A549 (cell line): Measurements from ENCODE around the genes ENSG00000236543 and TMEM250.

DNA sequence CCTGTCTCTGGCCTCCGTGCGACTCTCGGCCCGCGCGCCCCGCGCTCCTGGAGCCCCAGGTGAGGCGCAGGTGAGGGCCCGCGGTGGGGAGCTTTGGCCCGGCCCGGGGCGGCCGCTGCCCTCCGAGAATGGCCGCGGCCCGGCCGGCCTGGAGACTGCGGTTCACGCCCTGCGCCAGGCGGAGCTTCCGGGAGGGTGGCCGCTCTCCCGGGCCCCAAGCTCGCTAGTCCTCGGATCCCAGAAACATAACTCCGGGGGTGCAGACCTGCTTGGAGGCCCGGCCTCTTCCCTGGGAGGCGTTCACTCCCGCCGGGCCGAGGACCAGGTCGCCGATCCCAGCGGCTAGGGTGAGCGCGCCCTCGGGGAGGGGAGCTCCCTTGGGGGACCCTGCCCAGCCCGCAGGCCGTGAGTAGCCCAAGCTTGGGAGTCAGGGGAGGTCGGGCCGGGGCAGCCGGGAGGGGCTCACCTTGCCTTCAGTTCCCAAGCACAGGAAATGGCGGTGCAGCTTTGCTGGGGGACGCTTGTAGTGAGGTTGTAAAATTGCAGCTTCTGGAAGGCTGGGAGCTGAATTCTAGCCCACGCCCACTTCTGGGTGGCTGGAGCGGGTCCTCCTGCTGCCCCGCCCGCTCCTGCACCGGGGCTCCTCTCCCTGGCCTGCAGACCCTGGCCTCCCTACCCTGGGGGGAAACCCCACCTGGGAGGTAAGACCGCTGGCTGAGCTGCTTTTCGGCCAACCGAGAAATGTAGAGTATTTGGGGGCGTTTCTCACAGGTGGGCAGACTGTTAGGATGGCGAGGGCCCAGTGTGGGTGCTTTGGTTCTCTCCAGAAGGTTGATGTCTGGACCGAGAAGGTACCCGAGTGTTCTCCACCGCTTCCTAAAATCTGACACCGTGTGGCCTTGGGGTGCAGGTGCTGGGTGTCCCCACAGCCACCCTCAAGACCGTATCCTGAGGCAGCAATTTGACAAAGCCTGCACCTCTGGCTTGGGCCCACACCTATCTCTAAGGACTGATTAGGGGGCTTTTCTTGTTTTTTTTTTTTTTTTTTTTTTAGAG, 953 bp downstream of the PPP1R26 start:
- PRO-cap = unidirectional peak, minus-strand start at position 151 of the sequence; unidirectional peak, minus-strand start at position 494 of the sequence
CAGE:
- cytosol, long polyA plus RNA = no peak
- long polyA plus RNA = no peak
- nucleus, long polyA plus RNA = no peak

DNA sequence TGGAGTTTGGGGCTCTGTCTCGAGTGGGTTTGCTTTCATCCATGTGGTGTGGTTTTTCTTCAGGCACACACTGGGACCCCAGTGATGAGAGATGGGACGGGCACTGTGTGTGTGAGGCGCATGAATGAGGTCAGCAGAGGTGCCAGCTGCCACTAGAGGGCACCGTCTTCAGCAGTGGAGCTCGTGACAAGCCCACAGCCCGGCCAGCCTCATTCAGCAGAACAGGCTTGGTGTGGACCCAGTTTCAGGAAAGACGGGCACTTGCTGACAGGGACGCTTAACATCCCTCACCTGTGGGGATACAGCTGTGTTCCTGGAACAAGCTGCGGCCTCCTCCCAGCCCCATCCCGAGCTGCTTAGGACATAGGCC, 4.2 kb downstream of the MRPS2 start:
- PRO-cap = no peak
CAGE:
- cytosol, long polyA plus RNA = no peak
- long polyA plus RNA = no peak
- nucleus, long polyA plus RNA = no peak

DNA sequence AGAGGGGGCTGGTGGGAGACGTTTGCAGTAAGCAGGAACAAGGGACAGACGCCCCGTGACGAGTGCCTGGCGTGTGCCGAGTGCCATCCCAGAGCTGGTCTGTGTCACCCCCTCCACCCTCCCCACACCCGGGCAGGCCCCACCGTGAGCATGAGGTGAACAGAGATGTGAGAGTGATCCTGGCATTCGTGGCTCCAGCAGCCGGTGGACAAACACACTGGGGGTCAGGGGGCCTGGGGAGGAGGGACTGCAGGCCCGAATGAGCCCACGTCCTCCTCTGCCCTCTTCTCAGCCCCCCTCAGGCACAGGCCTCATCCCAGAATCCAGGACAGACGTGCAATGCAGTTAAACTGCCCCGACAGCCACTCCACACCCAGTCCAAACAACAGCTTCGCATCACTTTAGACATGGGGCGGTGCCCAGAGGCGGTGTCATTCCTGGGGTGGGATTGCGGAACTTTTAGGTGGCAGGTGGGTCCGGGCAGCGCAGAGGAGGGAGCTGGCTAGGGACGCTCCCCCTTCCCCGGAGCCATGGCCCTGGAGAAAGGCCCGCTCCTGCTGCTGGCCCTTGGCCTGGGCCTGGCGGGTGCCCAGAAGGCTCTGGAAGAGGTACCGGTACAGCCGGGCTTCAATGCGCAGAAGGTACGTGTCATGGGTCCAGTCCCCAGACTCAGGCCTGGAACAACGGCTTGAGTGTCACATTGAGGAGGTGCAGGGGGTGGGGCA, at the start of gene ENSG00000236543:
TSS of gene ENSG00000236543 (plus strand) at position 474 of the 725 bp plus-strand sequence.
- PRO-cap = no peak
CAGE:
- cytosol, long polyA plus RNA = no peak
- long polyA plus RNA = no peak
- nucleus, long polyA plus RNA = no peak

GRCh38 chr9:135906047-135906262, 1.4 kb downstream of the CAMSAP1 start:
- PRO-cap = no peak
CAGE:
- cytosol, long polyA plus RNA = no peak
- long polyA plus RNA = no peak
- nucleus, long polyA plus RNA = no peak

DNA sequence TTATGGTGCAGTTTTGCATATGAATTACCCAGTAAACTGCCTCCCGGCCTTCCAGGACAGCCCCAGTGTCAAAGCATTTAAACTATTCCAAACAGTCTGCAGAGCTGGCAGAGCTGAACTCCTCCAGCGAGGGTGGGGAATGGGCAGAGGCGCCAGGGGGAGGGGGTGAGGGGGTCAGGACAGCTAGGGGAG, 42.9 kb downstream of the NACC2 start:
- PRO-cap = no peak
CAGE:
- cytosol, long polyA plus RNA = no peak
- long polyA plus RNA = no peak
- nucleus, long polyA plus RNA = no peak

DNA sequence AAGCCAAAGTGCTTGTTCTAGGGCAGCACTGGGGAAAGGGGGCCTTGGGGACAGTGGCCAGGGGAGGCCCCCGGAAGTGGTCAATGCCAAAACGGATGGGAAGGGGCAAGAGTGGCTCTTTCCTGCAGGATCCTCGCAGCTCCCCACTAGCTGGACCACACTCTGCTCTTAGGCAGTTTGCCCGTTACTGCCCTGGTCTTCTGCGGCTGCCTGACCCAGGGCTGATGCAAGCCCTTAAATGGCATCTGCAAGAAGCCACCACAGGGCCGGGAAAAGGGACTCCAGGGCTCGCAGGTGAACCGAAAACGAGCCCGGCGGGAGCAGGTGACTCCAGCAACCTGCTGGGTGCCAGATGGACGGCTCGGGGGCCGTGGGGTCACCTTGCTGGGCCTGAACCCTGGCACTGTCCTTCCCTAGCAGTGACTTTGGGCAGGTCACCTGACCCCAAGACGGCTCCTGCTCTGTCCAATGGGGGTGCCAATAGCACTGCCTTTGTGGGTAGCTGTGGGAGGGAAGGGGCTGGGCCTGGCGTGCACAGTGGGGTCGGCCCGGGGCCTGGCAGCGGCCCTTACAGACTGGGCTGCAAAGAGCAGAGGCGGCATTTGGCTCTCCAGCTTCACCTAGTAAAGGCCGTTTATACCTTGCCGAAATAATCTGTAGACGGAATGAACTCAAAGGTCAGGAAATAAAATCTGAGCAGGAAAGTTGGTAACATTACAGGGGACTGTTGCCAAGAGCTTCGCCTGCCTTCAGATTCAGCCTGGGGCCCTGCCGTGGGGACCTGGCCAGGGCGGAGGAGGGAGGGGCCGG, 1.2 kb downstream of the TMEM250 start:
- PRO-cap = no peak
CAGE:
- cytosol, long polyA plus RNA = no peak
- long polyA plus RNA = no peak
- nucleus, long polyA plus RNA = no peak

DNA sequence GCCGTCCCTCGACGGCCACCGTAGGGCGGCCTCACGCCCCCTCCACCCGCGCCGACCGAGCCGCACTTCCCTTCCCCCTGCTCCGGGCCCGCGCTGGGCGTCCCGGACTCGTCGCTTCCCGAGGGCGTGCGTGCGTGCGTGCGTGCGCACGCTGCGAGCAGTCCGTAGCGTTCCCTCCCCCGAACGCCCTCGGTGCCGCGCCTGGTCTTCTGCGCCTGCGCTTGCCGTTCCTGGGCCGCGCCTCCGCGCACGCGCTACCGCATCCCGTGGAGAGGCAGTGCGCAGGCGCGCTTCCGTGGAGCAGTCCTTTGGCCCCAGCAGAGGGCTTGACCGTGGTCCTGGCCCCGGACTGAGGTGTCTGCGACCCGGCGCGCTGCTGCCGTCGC, at the start of gene TMEM250:
TSS of gene TMEM250 (minus strand) at position 132 of the 386 bp plus-strand sequence.
- PRO-cap = bidirectional peak, plus-strand start at position 277 of the sequence, minus-strand start at position 111 of the sequence
CAGE:
- cytosol, long polyA plus RNA = start-site peak on the plus strand centred at position 268 of the sequence, 41 bp wide, 63 and 28 reads in 2 replicates
- long polyA plus RNA = no peak
- nucleus, long polyA plus RNA = start-site peak on the plus strand centred at position 265 of the sequence, 39 bp wide, 31 and 34 reads in 2 replicates

GRCh38 chr9:136132741-136133729, 14.4 kb upstream of the TMEM250 start:
- PRO-cap = no peak
CAGE:
- cytosol, long polyA plus RNA = no peak
- long polyA plus RNA = no peak
- nucleus, long polyA plus RNA = no peak

- PRO-cap = no peak
CAGE:
- cytosol, long polyA plus RNA = no peak
- long polyA plus RNA = no peak
- nucleus, long polyA plus RNA = no peak
Observed at GRCh38 chr9:136230633-136231441, 14.8 kb downstream of the QSOX2 start.

DNA sequence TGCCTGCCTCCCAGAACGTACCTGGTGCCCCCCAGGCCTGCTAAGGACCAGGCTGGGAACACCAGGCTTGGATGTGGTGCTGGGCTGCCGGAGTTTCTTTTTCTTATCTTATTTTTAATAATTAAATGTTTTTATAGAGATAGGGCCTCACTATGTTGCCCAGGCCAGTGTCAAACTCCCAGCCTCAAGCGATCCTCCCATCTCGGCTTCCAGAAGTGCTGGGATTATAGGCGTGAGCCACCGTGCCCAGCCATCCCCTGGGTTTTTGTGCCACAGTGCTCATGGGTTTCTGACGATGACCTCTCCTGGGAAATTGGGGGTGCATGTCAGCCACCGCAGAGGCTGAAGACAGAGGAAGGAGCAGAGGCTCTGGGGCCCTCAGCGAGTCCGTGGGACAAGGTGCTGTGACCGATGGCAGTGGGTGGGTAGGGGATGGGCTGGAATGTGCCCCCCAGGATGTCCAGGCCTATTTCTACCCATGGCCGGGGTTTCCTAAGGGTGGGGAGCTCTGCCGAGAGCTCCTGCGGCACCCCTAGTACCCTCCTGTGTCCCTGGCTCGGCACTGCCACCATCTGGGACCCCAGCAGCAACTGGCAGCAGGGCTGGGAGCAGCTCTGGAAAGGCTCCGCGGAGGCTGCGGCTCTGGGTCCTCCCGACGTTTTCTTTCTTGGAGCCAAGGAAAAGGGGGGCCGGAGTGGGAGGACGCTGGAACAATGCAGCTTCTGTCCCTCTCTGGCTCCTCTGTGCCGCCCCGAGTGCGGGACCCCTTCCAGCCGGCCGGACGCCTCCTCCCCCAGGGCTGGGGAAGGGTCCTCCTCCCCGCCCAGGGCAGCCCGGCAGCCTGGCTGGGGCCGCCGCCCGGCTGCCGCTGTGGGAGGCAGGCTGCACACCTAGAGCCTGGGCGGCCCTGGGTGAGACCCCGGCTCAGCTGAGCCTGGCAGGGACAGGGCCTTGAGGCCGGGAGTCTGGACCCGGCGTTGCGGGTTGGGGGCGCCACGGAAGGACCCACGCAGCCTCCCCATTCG, 14.7 kb downstream of the GPSM1 start:
- PRO-cap = no peak
CAGE:
- cytosol, long polyA plus RNA = no peak
- long polyA plus RNA = no peak
- nucleus, long polyA plus RNA = no peak

GRCh38 chr9:136361639-136362174, 1.8 kb downstream of the DNLZ start:
- PRO-cap = no peak
CAGE:
- cytosol, long polyA plus RNA = no peak
- long polyA plus RNA = no peak
- nucleus, long polyA plus RNA = no peak

DNA sequence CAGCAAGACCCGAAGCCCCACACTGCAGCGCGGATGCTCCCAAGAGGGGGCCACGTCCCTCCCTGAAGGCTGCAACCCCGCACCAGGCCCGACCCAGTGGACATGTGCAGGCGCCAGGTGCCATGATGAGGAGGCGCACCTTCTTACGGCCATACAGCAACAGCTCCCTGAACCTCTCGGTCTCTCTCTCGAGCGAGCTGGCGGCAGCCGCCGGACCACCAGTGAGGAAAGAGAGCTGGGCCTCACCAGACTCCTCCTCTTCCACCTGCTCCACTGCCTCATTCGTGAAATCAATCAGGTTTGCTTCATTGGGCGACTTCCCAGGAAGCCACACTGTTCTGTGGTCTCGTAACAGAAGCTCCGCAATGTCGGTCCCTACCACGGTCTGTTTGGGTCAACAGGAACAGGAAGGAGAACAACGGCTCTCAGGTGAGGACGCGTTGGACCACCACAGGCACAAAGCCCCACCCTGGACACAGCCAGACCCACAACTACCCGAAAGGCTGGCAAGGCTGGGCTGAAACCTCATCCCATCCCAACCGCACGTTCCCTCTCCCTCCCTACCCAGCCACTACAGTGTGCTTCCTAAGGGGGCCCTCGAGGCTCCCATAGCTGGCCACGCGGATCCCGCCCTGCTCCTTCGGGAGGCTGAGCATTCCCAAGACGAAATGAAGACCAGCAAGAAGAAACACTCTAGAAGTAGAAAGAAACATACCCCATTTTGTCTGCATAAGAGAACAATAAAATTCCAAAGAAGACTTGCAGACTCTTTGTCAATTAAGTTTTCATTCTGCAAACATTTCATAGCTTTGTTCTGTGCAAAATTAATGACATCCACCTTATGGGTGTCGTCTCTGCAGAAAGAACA, 19.9 kb downstream of the SEC16A start:
- PRO-cap = no peak
CAGE:
- cytosol, long polyA plus RNA = no peak
- long polyA plus RNA = no peak
- nucleus, long polyA plus RNA = no peak

GRCh38 chr9:136530293-136531065, 15.4 kb downstream of the NOTCH1 start:
- PRO-cap = no peak
CAGE:
- cytosol, long polyA plus RNA = no peak
- long polyA plus RNA = no peak
- nucleus, long polyA plus RNA = no peak

DNA sequence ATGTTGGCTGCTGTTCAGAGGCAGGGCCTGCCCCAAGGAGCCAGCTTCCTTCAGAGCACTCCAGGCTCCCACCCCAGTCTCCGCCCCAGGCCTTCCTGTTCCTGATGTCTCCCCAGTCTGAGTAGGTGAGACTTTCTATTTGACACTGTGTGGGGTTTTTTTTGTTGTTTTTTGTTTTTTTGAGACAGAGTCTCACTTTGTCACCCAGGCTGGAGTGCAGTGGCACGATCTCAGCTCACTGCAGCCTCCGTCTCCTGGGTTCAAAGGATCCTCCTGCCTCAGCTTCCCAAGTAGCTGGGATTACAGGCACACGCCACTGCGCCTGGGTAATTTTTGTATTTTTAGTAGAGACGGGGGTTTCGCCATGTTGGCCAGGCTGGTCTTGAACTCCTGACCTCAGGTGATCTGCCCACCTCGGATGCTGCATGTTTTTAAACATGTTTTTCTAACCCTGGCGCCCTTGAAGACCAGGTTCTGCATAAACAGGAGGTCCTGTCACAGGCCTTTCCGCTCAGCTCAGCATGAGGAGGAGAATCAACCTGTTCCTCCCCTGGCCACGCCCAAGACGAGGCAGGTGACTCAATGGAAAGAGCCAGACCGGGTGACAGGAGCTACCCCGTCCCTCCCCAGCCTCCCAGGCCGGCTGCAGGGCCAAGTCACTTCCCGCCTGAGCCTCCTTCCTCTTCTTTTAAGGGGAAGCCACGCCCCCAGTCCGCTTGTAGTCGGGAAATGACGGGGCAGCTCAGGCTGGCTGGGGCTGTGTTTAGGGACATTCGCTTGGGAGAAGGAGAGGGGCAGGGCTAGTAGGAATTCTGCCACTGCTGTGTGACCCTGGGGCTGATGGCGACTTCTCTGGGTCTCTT, 6.4 kb downstream of the NOTCH1 start:
- PRO-cap = bidirectional peak, plus-strand start at position 719 of the sequence, minus-strand start at position 658 of the sequence
CAGE:
- cytosol, long polyA plus RNA = no peak
- long polyA plus RNA = no peak
- nucleus, long polyA plus RNA = no peak

GRCh38 chr9:136672393-136672789, 9.7 kb downstream of the EGFL7 start:
- PRO-cap = no peak
CAGE:
- cytosol, long polyA plus RNA = no peak
- long polyA plus RNA = no peak
- nucleus, long polyA plus RNA = no peak

- PRO-cap = no peak
CAGE:
- cytosol, long polyA plus RNA = no peak
- long polyA plus RNA = no peak
- nucleus, long polyA plus RNA = no peak
Observed at GRCh38 chr9:136680959-136681634, 6.2 kb downstream of the AGPAT2 start.

GRCh38 chr9:136714095-136715216, 2.1 kb downstream of the DIPK1B start:
- PRO-cap = no peak
CAGE:
- cytosol, long polyA plus RNA = no peak
- long polyA plus RNA = no peak
- nucleus, long polyA plus RNA = no peak

GRCh38 chr9:136719925-136720515, 7.6 kb downstream of the DIPK1B start:
- PRO-cap = no peak
CAGE:
- cytosol, long polyA plus RNA = no peak
- long polyA plus RNA = no peak
- nucleus, long polyA plus RNA = no peak

GRCh38 chr9:136724410-136725272, 12.3 kb downstream of the DIPK1B start:
- PRO-cap = no peak
CAGE:
- cytosol, long polyA plus RNA = no peak
- long polyA plus RNA = no peak
- nucleus, long polyA plus RNA = no peak

DNA sequence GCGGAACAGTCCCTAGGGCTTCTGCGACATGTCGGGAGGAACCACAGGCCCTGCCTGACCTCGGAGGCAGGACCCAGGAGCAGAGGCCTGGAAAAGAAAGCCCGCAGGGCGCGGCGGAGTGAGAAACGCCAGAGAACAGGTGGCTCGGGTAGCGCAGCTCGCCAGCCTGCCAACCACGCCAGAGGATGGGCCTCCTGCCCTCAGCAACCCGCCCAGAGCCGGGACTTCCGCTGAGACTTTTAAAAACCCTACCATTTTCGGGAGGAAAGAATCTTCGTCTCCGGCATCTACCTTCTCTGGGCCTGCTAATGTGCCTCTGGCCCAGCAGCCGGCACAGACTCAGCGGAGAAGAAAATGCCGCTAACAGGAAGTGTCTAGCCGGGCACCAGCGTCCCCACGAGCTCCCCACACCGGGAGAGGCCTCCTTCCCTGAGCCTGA, 605 bp downstream of the LCN8 start:
- PRO-cap = no peak
CAGE:
- cytosol, long polyA plus RNA = no peak
- long polyA plus RNA = no peak
- nucleus, long polyA plus RNA = no peak